Epithelial cell of alveolus of lung (primary cell): ENCODE results near the gene SERPINF2.

DNA sequence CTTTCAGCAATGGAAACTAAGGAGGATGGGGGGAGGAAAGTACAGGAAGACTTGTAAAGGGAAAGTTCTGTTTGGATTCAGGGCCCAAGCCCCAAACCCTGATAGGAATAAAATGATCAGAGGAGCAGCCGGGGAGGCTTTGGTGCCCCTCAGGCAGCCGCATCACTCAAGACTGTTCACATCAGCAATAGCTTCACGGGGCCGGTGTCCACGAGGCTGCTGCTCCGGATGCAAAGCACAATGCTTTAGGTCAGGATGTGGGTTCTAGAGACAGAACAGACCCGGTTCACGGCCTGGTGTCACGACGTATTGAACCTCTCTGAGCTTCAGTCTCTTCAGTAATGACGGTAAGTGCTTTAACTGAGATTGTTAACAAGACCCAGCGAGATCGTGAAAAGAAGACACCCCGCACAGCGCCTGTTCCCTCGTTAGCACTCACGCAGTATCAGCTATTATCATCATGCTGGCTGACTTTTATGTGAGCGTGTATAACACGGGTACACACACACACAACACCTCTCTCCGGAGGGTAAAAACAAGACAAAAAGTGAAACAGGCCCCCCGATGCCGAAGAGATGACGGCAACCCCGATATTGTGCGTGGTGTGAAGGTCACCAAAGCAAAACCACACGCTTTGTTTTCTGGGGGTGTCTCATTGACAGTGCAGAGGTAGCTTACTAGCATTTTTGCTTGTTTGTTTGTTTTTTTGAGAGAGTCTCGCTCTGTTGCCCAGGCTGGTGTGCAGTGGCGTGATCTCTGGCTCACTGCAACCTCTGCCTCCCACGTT is 21.4 kb upstream of the ABR start:
- RAMPAGE, long total RNA: no peak
- RRBS: 68% methylated on average over 6 of the region's 29 CpGs

- RAMPAGE, long total RNA: no peak
- RRBS: 2% methylated on average over 25 of the region's 79 CpGs
Measured at GRCh38 chr17:1229426-1230010, 40.7 kb upstream of the BHLHA9 start.

DNA sequence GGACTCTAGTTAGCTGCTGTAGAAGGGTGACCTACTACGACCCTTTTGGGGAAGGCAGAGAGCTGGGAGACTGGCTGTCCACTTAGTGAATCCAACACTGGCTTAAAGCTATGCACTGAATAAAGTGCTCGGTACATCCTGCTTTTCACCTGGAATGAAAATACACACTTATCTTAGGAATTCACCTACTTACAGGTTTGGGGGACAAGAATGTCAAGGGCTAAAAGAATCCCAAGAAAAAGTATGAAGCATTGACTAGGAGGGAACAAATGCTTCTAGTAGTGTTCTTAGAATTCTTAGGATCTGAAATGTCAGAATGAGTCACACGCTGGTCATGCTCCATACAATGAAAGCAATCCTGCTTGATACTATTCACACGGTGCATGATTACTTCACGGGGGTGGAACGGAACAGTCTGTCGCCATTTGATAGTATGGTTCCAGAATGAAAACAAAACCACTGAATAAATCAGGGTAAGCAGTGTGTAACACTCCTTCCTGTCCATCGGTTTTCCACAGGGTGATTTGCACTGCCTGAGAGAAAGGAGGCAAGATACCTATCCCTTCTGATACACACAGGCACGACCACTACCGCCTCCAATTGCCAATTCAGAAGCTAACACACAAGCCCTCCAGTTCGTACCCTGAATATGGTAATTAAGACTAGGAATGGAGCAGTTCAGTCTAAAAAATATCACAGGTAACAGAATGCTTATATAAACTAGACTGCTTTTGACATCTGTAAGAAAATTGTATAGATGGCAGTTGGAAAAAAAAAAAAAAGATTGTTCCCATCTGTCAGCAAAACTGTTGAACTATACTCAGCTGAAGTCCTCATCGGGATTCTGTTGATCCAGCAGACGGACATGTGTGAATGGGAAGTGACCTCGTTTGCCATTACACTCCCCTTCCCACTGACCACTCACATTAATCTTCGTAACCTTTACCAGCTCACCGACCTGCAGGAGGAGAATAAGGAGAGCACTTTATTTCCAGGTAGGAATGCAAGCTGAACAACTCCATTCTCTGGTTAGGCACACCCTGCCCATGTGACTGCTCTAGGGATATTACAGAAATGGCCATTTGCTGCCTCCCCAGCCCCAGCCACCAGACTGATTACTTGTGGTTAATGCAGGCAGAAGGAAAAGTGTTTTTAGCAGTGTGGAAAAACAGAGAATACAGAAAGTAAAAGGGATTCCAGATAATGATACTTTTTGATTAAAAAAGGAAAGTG is 23.1 kb upstream of the YWHAE start:
- RAMPAGE, long total RNA: no peak
- RRBS: no CpG with 5 or more reads among the region's 16 CpGs

DNA sequence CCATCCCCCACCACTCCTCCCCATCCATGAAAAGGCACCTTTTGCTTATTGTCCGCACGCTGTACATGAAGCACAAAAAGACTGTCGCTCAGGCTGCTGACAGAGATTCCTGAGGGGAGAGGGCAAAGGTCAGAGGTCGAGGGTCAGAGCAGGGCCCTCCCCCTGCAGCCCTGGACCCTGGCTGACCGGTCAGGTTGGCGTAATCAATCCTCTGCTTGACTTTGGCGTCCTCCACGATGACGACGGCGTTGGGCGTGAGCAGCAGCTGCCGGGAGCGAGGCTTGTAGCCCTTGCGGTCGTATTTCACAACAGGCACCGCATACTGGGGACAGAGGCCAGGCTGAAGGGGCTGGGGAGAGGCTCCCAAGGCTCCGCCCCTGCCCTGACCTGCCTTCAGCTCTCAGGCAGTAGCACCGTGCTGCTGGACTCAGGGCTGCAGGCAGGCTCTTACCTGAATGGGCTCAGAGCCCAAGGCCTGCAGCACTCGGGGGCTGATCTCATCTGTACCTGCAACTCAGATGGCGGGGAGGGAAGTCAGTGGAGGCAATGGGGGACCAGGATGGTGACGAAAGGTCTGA is 11.9 kb upstream of the CRK start:
- RAMPAGE, long total RNA: no peak
- RRBS: 40% methylated on average over 7 of the region's 22 CpGs

GRCh38 chr17:1533638-1534368 is 17.4 kb upstream of the INPP5K start:
- RAMPAGE, long total RNA: no peak
- RRBS: no CpG with 5 or more reads among the region's 26 CpGs

- RAMPAGE, long total RNA: no peak
- RRBS: no CpG with 5 or more reads among the region's 18 CpGs
Measured at GRCh38 chr17:1534935-1535982, 18.8 kb upstream of the INPP5K start.

DNA sequence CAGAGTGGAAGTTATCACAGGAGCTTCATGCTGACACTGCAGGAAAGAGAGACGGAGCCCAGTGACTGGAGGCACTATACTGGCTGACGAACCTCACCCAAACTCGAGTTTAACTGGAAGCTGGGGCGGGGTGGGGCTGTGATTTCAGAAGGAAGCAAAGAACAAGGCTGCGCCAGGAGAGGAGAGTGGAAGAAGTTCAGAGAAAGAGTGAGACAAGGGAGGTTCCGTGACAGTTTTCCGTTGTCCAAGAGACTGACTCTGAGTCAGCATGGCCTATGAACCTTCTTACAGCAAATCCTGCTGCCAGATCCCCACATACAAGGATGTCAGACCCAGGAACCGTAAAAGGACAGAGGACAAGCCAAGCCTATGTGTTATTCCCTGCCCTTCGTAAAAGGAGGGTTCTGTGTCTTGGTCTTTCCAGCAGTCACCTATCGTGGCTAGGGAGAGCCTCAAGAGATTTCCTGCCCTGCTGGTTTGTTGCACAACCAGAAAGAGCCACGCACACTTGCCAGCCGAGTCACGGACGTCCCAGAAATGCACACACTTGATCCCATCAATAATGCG is 5.1 kb downstream of the PITPNA start:
- RAMPAGE, long total RNA: no peak
- RRBS: no CpG with 5 or more reads among the region's 15 CpGs

GRCh38 chr17:1591133-1592100 is 28.8 kb upstream of the PITPNA start:
- RAMPAGE, long total RNA: no peak
- RRBS: 82% methylated on average over 5 of the region's 58 CpGs

- RAMPAGE, long total RNA: no peak
- RRBS: 1% methylated on average over 17 of the region's 53 CpGs
Measured at GRCh38 chr17:1627134-1628089, 1.2 kb downstream of the SLC43A2 start.

GRCh38 chr17:1630800-1631065 is 2.1 kb upstream of the SLC43A2 start:
- RAMPAGE, long total RNA: no peak
- RRBS: no CpG with 5 or more reads among the region's 4 CpGs

DNA sequence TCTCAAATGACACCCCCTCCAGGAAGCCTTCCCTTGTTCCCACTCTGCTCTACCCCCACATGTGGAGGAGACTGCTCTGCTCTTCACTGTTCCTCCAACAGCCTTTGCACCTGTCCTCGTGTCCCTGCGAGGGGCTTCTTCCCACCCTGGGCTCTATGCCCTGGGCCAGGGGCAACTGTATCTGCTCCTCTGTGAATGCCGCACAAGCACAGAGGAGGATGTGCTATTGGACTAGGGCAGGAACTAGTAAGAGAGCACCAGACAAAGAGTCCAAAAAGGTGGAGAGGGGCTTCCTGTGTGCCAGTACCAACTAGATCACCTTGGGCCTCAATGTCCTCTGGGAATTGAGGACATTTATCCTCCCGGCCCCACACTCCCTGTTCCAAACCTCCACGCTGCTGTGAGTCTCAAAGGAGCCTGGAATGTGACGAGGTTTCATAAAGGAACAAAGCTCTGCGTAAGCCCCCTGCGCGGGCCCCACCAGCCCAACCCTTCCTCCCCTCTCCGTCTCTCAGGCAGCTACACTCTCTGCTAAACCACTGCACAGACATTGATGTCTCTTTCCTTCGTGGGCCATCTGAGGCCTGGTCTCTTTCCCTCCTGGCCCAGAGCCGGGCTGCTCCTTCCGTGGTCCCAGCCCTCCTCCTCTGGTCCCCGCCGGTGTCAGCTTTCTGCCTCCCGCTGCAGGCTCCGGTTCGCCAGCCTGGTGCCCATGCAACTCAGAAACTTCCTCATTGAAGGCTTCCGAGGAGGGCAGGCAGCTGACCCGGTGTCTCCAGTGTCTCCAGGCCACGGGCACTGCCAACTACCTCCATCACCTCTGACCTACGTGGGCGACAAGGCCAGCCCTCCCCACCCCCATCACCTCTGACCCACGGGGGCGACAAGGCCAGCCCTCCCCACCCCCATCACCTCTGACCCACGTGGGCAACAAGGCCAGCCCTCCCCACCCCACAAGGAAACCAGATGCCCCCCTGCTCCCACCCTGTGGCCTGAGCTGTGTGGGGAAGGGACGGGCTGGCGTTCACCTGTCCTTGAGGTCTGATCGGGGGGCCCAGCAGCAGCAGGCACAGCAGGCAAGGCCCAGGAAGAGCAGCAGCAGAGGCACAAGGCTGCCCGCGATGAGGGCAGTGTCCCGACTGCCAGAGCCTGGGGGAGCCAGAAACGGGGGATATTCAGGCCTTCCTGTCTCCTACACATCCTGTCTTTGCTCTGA is 7.3 kb downstream of the SCARF1 start:
- RAMPAGE, long total RNA: no peak
- RRBS: 46% methylated on average over 7 of the region's 33 CpGs

DNA sequence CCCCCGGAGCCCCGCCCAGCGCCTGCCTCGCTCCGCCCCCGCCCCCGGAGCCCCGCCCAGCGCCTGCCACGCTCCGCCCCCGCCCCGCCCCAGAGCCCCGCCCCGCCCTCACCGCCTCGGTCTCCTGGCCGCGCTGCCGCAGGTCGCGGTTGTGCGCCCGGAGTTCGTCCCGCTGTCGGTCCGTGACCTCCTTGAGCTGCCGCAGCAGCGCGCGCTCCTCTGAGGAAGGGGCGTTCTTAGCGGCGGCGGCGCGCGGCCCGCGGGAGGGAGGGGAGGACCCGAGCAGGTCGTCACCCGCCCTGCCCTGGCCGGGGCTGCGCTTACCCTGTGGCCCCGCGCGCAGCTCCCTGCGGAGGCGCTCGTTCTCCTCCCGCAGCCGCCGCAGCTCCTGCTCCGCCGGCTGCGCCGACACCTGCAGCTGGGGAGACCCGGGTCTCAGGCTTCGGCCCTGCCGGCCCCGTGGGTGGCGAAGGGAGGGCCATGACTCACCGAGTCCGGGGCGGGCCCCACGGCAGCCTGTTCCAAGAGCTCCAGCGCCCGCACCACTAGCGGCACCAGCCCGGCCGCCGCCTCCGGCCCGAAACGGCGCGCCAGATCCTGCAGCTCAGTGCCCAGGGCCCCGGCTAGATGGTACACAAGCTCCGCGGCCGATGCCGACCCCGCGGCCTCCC is 443 bp downstream of the RILP start:
- RAMPAGE, long total RNA: no peak
- RRBS: 1% methylated on average over 39 of the region's 86 CpGs

DNA sequence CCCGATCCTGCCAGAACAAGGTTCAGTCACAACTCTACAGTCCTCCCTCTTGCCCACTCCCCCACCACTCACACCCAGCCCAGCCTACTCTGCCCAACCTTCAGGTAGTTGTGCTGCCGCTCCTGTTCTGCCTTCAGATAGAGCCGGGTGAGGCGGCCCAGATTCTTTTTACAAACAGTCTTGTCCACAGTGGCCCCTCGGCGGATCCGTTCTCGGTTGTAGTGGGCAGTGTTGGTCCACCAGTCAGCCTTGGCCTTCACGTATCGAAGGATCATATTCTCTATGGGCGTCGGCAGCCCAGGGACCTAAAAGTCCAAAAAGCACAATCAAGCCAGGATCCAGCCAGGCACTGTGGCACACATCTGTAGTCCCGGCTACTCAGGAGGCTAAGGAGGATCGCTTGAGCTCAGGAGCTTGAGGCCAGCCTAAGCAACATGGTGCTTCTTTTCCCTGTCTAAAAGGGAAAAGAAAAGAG is 8.2 kb downstream of the PRPF8 start:
- RAMPAGE, long total RNA: no peak
- RRBS: no CpG with 5 or more reads among the region's 14 CpGs

DNA sequence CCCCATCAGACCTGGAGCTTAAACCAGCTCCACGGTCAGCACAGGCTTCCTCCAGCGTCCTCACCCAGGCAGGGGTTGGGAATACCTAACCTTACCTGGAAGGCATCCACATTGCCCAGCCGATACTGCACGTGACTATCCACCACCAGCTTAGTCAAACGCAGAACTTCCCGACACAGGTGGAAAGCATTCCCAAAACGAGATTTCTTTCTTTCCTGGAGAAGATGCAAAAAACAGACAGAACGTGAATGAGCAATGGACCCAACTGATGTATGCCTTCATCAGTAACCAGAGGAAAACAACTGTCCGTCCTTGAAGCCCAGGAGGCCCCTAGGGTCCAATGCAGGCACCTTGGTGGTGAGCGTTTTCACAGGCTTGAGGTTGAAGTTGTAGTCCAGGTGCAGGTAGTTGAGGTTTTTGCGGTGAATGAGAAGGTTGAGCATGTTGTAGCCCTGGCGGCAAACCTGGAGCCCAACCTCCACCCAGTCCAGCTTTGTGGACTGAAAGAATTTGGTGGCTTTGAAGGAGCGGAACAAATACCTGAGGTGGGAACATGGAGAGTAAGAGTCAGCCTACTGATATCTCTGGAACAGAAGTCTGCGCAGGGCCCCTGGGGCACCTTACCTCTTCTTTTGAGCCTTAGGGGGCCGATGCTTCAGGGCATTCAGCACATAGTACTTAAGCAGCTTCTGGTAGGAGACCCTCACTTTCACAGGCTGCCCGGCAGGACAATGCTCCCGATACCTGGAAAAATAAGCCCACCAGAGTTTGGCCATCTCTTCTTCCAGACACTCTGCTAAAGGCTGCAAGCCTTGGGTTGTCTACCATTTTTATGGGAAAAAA is 5.8 kb downstream of the PRPF8 start:
- RAMPAGE, long total RNA: no peak
- RRBS: no CpG with 5 or more reads among the region's 17 CpGs

DNA sequence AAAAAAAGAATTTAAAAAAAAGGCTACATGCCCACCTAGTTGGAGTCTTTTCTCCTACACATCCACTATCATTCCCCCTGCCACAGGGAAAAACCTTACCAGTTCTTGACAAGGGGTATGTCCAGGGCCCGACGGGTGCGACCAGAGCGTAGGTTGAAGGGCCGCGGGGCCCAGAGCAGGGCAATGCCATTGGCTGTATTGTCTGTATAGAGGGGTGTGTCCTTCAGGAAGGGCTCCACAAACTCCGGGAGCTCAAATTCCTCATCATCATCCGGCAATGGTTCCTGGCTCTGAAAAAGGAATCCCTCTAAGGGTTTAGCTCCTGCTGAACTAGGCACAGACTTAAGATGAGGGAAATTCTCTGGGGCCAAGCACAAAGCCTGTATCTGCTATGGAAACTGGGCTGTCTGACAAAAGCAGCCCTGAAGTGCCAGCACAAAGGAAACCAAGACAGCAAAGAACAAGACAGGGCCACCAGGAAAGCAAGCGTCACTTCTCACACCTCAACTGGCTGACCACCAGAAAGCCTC is 5.1 kb downstream of the PRPF8 start:
- RAMPAGE, long total RNA: no peak
- RRBS: no CpG with 5 or more reads among the region's 9 CpGs

- RAMPAGE, long total RNA: no peak
- RRBS: no CpG with 5 or more reads among the region's 15 CpGs
Measured at GRCh38 chr17:1711579-1712560, 1.7 kb upstream of the TLCD2 start.

DNA sequence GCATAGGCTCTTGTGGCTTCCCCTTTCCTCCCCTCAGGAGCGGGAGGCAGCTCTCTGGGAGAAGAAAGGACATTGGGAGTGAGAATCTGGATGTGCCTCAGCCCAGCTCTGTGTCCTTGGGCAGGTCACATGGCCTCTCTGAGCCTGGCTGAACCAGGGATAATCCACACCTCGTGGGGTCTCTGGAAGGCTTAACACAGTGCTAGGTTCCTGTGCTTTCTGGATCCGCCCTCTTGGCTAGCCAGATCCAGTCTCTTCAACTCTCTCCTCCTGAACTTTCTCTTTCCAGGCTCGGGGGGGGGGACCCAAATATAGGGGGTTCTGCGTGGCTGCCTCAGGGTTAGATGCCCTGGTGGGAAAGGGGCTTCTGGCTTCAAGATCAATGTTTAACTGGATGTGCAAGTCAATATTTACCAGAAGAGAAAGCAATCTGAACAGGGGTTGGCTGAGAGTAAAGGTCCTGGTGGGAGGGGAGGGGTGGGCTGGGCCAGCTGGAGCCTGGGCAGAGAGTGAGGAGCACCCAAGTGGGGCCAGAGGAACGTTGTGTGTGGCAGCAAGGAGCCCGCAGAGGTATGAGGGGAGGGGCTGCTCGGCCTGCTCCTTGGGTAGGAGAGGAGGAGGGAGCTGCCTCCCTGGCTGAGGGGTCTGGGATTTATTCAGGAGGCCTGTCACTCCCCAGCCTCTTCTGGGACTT is at the start of gene SERPINF2:
SERPINF2 (plus strand) TSS at position 533 of the 694 bp plus-strand sequence.
- RAMPAGE, long total RNA: no peak
- RRBS: no CpG with 5 or more reads among the region's 8 CpGs

GRCh38 chr17:1752178-1753414 is 9.3 kb upstream of the SERPINF1 start:
- RAMPAGE, long total RNA: no peak
- RRBS: no CpG with 5 or more reads among the region's 28 CpGs

GRCh38 chr17:1775062-1775261 is 13.1 kb downstream of the SERPINF1 start:
- RAMPAGE, long total RNA: no peak
- RRBS: no CpG with 5 or more reads among the region's 4 CpGs

GRCh38 chr17:1843764-1844382 is 14.1 kb downstream of the RPA1 start:
- RAMPAGE, long total RNA: no peak
- RRBS: no CpG with 5 or more reads among the region's 14 CpGs